Bile duct (tissue), 1 donor: ENCODE data around the gene KCNK5.

- PRO-cap = no peak
Observed at GRCh38 chr6:36975922-36976125, 10.2 kb downstream of the MTCH1 start.

GRCh38 chr6:36983288-36983707 is 2.7 kb downstream of the MTCH1 start:
- PRO-cap = no peak

DNA sequence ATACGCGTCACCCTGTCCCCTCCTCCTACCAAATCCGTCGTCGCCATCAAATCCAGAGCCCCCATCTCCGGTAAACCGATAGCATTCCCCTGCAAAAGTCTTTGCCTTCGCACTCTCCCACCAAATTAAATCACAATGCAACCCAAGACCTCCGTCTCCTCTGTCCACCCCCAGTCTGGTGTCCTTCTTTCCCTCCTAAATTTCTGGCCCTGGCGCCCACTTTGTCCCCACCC is 993 bp downstream of the MTCH1 start:
- PRO-cap = bidirectional peak, plus-strand start at position 31 of the sequence, minus-strand start outside the sequence

- PRO-cap = no peak
Observed at GRCh38 chr6:37058040-37058360, 52.5 kb downstream of the FGD2 start.

DNA sequence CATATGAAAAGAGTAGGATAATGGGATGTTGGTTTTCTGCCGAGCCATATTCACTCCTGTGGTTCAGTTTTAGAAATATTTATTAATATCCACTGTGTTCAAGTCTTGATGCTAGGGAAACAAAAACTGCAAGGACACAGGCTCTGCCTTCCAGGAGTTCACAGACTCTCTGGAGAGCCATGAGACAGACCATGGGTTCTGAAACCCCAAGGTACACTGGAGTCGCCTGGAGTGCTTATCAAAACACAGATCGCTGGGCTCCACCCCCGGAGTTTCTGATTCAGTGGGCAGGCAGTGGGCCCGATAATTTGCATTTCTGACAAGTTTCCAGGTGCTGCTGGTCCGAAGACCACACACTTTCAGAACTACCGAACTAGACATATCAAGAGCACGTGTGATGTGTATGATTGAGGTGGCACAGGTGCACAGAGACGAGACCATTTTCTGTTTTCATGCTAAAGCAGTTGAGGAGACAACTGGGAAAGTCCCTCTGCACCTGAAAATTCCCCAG is 14.6 kb upstream of the PIM1 start:
- PRO-cap = no peak

DNA sequence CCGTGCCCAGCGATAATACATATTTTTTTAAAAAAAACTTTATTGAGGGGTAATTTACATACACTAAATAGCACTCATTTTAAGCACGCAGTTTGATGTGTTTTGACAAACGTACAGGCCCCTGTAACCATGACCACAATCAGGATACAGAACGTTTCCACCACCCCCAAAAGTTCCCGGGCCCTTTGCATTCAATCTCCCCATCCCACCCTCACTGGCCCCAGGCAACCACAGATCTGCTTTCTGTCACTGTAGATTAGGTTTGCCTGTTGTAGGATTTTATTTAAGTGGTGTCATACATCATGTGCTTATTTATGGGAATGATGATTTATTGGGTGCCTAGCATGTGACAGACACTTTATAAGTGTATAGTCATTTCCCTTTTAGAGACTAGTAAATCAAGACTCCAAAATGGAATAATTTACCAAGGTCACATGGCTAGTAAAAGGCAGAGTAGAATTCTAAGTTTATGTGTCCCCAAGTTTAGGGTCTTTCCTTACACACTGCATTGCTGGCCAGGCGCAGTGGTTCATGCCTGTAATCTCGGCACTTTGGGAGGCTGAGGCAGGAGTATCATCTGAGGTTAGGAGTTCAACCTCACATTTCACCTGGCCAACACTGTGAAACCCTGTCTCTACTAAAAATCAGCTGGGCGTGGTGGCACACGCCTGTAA is 22.0 kb downstream of the PIM1 start:
- PRO-cap = unidirectional peak, minus-strand start at position 238 of the sequence

DNA sequence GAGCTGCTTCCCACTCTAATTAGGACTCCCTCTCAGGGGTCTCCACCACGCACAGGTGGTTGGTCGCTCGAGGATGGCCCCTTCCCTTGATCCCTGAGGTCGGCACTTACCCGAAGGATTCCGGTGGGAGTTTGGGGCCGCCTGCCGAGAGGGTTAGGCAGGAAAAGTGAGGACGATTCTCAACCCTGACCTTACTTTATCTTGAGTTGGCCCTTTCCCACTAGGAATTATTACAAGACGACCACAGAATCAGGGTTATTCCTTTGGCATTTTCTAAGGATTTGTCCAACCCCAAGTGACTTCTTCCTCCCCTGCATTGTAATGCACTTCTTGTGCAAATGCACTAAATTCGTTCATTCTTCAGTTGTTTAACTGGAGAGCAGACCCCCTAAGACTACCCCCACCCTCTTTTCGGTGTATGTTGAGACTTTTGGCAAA is 375 bp upstream of the TMEM217 start:
- PRO-cap = no peak

GRCh38 chr6:37354534-37355135 is 852 bp downstream of the RNF8 start:
- PRO-cap = unidirectional peak, minus-strand start at chr6:37354669

DNA sequence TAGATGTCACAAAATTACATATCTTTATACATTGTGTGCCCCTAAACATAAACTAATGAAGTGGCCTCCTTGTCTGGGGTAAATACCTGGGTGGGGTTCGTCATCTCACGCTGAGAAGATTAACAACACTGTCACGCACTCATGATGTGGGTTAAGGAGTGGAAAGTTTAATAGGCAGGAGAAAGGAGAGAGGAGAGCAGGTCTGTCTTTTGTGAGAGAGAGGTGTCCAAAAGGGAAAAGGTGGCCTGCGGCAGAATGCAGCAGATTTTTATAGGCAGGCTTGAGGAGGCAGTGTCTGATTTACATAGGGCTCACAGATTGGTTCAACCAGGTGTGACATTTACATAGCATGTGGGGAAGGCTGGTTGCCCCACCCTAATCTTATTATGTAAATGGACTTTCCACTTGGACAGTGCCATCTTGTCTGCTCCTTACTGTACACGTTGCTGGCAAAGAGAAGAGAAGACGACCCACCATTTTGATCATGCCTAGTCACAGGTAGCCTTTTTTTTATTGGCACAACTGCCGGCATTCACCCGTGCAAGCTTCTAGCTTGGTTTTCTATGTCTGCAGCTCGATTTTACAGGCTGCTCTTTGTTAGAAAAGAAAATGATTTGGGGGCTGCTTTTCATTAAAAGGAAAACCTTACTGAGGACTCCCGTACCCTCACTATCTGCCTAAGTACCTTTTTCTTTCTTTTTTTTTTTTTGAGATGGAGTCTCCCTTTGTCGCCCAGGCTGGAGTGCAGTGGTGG is 9.3 kb upstream of the CMTR1 start:
- PRO-cap = no peak

DNA sequence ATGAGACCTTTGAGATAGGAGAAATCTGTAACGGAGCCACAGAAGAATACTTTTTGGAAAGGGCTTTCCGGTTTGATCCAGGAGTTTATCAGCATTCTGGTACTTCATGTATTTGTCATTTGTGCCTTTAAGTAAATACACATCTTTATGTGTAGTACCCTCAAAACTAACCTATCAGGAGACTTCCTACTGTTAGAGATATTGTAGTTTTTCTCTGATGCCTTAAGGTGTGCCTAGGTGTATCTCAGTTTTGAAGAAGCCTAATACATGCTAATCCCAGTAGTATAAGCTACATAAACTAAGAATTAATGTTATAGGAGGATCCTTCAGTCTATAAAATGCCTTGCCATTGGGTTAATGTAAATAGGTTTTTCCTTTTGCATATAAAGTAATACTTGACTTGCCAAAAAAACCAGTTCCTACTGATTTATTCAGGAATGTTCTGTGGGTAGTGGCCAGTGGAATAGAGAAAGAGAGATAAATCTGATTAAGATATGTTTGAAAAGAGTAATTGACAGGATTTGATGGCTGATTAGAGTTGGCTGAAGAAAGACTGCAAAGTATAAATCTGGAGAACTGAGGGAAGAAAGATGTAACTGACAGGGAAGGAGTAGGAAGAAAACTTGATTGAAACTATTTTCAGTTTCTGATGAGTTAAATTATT is 273.4 kb downstream of the ZFAND3 start:
- PRO-cap = no peak

DNA sequence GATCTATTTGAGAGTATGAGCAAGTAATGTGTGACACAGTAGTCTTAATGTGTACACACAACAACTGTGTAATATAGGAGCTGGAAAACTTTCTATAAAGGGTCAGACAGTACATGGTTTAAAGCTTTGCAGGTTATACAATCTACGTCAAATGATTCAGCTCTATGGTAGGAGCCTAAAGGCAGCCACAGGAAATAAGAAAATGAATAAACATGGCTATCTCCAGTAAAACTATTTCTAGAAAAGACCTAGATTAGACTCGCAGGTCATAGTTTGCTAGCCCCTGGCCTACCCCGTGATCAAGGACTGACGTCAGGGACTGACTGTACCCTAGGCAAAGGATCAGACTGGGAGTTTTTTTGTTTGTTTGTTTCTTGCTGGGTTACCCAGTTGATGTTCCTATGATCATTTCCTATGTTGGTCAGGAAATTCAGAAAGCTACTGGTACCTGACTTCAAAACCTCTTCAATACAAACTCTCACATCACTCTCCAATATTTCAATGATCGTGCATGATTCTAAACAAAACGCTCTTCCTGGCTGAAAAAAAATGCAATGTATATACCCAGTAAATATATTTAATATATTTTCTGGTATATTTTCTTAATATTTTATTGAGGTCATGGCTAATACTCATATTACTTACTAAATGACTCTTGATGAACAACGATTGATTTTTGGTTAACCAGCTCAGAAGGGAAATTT is 39.5 kb downstream of the BTBD9 start:
- PRO-cap = no peak

DNA sequence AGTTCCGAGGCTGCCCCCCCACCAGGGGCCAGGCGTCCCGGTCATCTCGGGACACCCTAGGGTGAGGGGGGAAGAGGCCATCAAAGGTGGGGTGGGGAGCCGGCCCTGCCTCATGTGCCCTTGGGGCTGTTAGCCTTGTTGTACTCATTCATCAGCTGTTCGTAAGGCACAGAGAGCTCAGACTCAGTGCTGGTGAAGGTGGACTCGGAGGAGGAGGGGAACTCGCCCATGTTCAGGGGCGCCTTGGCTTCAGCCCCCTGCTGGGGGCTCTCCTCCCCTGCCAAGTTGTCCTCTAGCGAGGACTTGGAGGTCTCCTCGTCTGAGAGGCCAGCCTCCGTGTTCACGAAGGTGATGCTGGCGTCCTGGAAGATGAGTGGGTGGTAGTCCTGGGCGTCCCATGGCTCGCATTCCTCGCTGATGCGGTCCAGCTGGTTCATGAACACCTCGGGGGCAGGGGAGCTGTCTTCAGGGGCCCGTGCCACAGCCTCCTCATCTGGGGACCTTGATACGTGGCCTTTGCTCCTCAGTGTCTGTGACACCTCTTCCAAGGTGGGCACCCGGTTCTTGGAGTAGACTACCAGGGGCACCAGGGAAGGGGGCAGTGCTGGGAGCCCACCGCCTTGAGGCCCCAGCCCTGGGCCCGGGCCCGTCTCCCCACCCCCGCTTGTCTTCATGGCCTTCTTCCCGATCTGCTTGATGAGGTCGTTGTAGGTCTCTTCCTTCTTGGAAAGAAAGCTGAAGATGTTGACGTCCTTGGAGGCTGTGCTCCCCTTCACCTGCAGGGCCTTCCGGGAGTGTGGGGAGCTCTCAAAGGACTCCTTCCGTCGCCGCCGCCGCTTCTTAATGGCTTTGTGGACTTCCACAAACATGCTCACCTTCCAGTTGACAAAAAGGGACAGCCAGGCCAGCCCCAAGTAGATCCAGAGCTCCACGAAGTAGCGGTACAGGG is 38.2 kb downstream of the KCNK5 start:
- PRO-cap = no peak

DNA sequence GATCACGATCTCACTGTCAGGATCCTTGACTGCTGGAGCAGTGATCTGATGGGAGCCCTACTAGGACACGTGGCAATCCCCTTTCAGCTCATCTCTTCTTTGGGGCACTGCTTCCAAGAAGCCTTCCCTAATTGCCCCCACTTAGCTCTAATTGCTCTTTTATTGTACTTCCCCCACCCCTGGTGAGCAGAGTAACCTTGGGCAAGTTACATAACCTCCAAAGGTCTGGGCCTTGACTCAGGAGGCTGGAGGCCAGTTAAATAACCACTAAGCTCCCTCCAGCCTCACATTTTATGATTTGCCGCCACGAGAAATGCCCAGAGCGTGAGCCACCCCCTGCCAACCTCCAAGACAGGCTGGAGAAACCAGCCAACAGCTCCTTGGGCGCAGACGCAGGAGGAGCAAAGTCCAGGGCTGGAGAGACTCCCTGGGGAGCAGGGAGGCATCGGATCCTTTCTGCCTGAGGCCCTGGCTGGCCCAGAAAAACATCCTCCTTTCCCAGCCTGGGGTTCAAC is 11.8 kb downstream of the KCNK5 start:
- PRO-cap = bidirectional peak, plus-strand start at position 419 of the sequence, minus-strand start at position 353 of the sequence

GRCh38 chr6:39226613-39227455 is 2.4 kb downstream of the KCNK5 start:
- PRO-cap = no peak

GRCh38 chr6:39227723-39228768 is 1.2 kb downstream of the KCNK5 start:
- PRO-cap = no peak

GRCh38 chr6:39228876-39229774 is at the start of gene KCNK5:
Gene KCNK5, minus strand, starts transcription at chr6:39229475.
- PRO-cap = bidirectional peak, plus-strand start at chr6:39229272, minus-strand start at chr6:39229188; bidirectional peak, plus-strand start at chr6:39229584, minus-strand start at chr6:39229502

DNA sequence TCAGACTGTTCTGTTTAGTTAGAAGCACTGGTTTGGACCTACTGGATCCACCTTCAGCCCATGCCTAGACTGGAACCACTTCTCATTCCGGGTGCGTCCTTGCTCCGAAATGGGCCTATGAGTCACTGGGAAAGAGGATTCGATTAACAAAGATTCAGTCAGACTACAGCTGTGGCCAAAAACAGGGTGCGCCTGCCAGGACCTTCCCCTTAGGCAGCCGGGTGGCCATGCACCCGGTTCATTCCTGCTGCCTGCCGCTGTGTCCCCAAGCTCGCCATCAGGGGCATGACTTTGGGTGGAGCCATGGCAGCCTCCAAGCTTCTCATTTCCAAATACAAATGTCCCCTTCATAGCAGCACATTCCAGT is 14.6 kb upstream of the KCNK5 start:
- PRO-cap = unidirectional peak, minus-strand start at position 119 of the sequence

DNA sequence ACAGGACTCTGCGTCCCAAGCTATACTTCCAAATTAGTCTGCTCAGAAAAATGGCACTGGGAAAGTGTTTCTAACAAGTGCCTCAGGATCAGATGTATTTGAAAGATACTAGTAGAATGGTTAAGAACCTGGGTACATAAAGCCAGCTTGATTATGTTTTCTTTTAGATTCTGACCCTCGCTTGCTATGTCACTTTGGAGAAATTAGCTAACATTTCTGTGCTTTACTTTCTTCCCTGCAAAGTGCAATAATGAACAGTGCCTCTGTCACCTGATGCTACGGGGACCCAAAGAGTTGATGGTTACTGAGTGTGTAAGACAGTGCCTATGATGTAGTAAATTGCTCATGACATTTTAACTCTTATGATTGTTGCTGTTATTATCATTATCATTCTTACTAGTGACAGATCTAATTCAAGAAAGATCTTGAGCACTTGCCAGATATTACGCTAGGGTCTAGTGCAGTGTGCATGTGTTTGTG is 33.4 kb upstream of the DAAM2 start:
- PRO-cap = no peak

GRCh38 chr6:39808872-39809318 is 16.7 kb downstream of the DAAM2 start:
- PRO-cap = no peak

- PRO-cap = no peak
Observed at GRCh38 chr6:39818723-39819073, 26.5 kb downstream of the DAAM2 start.